Karpas-422 (cell line): ENCODE results near the genes SNTB2, CLEC18A and PDPR.

DNA sequence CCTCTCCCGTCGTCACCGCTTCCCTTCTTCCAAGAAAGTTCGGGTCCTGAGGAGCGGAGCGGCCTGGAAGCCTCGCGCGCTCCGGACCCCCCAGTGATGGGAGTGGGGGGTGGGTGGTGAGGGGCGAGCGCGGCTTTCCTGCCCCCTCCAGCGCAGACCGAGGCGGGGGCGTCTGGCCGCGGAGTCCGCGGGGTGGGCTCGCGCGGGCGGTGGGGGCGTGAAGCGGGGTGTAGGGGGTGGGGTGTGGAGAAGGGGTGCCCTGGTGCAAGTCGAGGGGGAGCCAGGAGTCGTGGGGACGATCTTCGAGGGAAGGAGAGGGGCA is 405 bp downstream of the CDH1 start:
- PRO-cap = no peak
- RAMPAGE, long total RNA = no peak

DNA sequence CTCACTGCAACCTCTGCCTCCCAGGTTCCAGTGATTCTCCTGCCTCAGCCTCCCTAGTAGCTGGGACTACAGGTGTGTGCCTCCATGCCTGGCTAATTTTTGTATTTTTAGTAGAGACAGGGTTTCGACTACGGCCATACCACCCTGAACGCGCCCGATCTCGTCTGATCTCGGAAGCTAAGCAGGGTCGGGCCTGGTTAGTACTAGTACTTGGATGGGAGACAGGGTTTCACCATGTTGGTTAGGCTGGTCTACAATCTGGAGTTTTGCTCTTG is 5.2 kb downstream of the CDH1 start:
- PRO-cap = no peak
- RAMPAGE, long total RNA = no peak

DNA sequence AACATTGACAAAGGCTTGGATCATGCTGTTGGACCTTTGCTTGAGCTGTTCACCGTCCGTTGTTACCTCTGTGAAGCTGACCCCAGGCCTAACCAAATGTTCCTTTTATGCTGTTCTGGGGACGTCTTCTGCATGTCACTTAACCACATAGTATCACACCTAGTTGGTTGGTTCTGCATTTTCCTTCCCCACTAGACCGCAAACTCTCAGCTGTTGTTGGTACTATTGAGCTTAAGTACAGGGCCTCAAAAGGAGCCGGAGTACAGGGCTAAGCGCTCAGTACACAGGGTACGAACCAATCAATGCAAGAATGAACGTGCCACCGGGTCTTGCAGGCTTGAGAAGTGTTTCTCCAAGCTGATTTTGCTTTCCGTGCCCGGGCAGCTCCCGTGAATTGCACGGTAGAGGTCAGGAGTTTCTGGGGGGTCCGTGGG is 439 bp upstream of the SNTB2 start:
- PRO-cap = bidirectional peak, plus-strand start at position 307 of the sequence, minus-strand start at position 155 of the sequence
- RAMPAGE, long total RNA = no peak

DNA sequence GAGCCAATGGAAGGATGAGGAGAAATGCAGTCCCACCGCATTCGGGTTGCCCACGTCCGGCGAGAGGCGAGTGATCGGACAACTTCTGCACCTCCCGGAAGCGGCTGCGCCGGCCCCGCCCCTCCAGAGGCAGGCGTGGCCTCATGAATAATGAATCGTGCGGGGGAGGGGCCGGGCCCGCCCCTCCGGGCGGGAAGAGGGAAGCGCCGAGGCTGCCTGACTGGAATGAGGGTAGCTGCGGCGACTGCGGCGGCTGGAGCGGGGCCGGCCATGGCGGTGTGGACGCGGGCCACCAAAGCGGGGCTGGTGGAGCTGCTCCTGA is at the start of gene SNTB2:
TSS of gene SNTB2 (plus strand) at position 223 of the 322 bp plus-strand sequence.
- PRO-cap = bidirectional peak, plus-strand start at position 223 of the sequence, minus-strand start at position 72 of the sequence
- RAMPAGE, long total RNA = no peak

DNA sequence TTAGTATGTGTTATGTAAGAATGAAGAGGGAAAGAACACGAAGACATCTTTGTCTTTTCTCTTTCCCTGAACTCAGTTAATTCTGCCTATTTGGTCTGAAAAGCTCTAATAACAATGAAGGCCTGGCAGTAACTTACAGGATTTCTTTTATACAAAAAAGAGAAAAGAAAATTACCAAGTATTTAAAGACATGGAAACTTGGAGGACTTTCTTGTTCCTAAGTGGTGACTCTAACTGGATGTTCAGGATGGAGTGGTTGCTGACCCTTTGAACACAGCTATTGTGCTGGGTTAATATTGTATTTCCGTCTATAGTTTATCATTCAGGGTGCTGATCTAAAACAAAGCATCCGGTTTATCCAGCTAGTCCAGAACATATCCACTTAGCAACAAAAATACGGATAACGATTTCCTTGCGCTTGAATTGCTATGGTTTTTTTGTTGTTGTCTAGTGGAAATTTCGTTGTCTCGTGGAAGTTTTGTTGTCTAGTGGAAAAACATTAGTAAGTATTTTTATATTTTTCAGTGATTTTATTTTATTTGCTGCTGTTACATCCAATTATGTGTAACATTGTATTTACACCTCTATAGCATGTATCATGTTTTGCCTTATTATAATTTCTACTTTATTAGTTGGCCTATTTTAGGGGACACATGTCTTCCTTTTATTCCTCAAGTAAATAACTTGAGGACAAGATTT is 38.2 kb downstream of the SNTB2 start:
- PRO-cap = no peak
- RAMPAGE, long total RNA = no peak

DNA sequence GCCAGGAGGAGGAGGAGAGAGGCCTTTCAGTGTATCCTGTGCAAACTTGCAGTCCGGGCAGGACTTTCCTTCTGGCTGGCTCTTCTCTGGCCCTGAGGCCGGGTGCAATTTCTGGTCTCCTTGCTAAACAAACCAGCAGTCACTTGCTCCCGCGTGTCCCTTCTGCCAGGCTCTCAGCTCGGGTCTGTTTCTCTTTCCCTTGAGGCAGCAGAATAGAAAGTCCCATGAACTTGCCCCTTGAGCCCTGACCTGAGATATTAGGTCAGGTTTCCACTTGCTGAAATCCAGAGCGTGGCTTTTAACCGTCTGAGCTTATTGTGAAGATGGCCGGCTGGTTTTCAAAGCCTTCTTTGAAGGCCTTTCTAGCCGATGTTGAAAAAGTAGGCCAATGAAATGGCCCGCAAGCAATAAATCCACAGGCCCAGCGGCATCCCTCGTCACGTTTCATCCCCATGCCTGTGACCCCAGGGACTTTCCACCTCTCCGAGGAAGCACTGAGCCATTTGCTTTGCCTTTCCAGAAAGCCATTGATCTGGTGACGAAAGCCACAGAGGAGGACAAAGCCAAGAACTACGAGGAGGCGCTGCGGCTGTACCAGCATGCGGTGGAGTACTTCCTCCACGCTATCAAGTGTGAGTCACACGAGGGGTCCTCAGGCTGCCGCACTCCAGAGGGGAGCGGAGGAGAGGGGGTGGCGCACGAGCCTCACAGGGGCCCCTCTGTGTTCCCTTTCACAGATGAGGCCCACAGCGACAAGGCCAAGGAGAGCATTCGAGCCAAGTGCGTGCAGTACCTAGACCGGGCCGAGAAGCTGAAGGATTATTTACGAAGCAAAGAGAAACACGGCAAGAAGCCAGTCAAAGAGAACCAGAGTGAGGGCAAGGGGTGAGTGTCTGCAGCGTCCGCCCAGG is 4.6 kb downstream of the VPS4A start:
- PRO-cap = no peak
- RAMPAGE, long total RNA = no peak

DNA sequence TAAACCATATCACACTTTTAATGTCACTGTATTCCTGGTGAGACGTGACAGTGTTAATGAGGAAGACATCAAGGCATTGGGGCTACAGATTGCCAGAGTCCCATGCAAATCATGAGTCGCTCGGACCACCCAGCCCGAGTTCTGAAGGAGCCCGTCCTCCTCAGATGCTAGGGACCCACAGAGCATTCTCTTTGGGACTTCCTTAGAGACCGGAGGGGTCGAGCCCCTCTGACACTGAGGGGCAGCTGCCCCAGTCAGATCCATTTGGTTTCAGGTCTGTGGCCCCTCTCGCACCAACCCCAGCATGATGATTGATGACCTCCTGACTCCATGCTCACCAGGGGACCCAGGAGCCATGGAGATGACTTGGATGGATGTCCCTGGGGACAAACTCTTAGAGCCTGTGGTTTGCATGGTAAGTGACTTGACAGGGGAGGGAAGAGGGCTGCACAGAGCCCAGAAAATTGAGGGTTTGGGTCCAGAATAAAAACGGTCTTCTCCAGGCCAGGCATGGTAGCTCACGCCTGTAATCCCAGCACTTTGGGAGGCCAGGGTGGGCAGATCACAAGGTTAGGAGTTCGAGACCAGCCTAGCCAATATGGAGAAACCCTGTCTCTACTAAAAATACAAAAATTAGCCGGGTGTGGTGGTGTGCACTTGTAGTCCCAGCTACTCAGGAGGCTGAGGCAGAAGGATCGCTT is 8.0 kb downstream of the PDF start:
- PRO-cap = no peak
- RAMPAGE, long total RNA = no peak

- PRO-cap = no peak
- RAMPAGE, long total RNA = no peak
These were observed 1.2 kb downstream of the PDF start for GRCh38 chr16:69328969-69329794.

- PRO-cap = no peak
- RAMPAGE, long total RNA = no peak
These were observed 10.6 kb upstream of the TERF2 start for GRCh38 chr16:69396003-69397168.

DNA sequence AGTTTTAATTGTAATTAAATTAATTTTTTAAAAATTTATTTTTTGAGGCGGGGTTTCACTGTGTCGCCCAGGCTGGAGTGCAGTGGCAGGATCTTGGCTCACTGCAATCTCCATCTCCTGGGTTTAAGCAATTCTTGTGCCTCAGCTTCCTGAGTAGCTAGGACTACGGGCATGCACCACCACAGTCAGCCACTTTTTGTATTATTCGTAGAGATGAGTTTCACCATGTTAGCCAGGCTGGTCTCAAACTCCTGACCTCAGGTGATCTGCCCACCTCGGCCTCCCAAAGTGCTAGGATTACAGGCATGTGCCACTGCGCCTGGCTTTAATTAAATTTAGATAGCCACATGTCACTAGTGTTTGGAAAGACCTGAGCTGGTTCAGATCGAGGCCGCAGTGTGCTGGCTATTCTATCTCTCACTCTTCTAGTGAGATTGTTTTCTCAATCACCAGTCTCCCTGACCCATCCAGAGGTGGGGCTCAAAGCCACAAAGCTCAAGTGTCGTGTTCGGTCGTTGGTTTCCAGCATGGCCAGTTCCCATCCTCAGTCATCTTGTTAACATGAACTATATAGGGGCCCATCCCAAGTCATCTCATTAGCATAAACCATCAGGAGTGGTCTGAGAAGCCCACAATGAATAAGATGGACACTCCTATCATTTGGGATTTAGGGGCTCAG is 2.1 kb upstream of the NQO1 start:
- PRO-cap = no peak
- RAMPAGE, long total RNA = no peak

DNA sequence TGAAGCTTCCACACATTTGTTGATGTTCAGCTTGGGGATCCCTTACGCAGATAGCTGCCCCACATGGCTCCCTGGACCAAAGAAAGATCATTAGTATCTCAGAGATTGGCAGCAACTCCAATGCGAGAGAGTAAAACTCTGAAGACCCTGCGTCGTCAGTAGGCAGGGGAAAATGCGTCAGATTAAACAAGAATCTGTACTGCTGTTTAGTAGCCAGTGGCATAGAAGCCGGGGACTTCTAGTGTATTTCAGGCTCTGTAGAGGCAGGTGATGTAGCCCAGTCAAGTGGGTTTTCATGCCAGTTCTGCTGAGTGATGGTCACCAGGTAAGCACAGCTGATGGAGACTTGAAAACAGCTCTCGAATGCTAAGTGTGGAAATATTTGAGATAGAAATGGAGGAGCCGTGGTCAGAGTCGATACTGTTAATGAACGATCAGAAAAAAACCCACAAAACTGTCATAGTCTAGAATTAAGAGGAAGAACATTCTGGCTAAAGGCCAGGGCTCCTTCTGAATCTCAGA is 24.4 kb upstream of the CLEC18A start:
- PRO-cap = no peak
- RAMPAGE, long total RNA = no peak

- PRO-cap = no peak
- RAMPAGE, long total RNA = no peak
These were observed at the start of gene CLEC18A for GRCh38 chr16:69951136-69951526. TSS of gene CLEC18A (plus strand) at chr16:69951334.

- PRO-cap = bidirectional peak, plus-strand start at chr16:70114407, minus-strand start at chr16:70114129; unidirectional peak, plus-strand start at chr16:70114593; unidirectional peak, plus-strand start at chr16:70114655
- RAMPAGE, long total RNA = no peak
These were observed at the start of gene PDPR for GRCh38 chr16:70113782-70115164. TSS of gene PDPR (plus strand) at chr16:70114332.

GRCh38 chr16:70131940-70132648 is 18.0 kb downstream of the PDPR start:
- PRO-cap = no peak
- RAMPAGE, long total RNA = no peak

- PRO-cap = no peak
- RAMPAGE, long total RNA = no peak
These were observed 25.1 kb downstream of the CLEC18C start for GRCh38 chr16:70198692-70199104.

DNA sequence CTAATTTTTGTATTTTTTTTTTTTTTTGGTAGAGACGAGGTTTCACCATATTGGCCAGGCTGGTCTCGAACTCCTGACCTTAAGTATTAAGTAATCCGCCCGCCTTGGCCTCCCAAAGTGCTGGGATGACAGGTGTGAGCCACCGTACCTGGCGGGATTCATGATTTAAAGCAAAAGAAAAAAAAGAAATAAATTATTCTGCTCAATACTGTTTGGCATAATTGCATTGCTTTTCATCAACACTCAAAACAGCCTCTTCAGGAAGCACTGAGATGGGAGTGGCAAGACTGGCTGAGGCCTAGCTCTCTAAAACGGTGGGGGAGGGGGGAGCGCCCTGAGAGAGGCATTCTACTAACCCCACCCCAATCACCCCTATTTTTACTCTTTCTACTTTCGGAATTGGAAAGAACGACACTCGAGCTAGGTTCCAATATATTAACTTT is 33.1 kb downstream of the DDX19A start:
- PRO-cap = no peak
- RAMPAGE, long total RNA = no peak

DNA sequence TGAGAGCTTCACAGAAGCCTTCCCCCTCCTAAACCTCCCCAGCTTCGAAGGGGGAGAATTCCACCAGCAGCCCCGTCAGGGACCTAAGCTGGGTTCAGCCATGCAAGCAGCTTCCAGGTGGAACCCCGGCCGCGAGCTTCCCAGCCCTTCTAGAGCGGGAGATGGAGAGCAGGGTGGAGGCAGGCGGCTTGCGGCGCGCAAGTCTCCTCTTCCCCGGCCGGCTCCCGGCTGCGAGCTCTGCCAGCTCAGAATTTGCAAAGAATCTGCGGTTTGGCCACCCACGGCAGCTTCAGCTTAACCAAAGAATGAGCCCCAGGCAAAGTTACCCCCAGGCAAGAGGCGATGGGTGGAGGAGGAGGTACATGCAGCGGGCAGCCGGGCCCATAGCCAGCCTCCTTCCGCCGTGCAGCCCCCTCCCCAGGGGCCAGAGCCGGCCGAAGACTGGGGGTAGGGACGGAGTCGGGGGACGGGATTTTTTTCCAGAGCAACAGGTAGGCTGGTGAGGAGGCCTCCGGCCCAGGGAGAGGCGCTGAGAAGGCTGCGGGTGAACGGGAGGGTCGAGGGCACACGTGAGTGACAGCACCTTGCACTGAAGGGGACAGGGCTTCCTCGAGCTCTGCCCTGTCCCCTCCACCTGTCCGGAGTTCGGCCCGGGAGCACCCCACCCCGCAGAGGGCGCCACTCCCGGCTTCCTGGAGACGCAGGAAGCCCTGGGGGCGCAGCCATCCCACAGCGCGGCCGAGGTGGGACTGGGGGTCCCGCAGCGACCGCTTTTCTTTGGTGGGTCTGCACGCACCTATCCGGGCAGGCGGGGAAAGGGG is 33.9 kb downstream of the DDX19A start:
- PRO-cap = bidirectional peak, plus-strand start at position 331 of the sequence, minus-strand start at position 226 of the sequence
- RAMPAGE, long total RNA = no peak

DNA sequence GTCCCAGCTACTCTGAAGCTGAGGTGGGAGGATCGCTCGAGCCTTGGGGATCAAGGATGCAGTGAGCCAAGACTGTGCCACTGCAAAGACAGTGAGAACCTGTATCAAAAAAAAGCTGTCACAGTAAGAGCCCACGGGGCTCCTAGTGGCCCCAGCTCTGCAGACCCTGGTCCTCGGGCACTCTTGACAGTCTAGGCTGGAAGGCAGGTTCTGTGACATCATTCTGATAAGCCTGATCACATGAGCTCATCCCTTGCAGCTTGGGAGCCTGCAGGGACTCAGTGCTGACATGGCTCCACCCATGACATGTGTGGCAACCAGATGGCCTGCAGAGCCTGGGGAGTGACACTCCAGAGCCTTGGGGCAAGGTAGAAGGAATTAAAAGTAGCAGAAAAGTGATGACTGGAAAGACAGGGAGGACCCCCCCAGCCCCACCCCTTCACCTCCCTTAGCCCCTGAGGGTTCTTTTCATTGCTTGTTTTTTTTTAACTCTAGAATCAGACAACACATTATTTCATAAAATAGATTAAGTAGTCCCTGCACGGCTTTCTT is 42.3 kb downstream of the ST3GAL2 start:
- PRO-cap = no peak
- RAMPAGE, long total RNA = no peak

GRCh38 chr16:70428810-70429268 is 10.1 kb downstream of the ST3GAL2 start:
- PRO-cap = no peak
- RAMPAGE, long total RNA = no peak

DNA sequence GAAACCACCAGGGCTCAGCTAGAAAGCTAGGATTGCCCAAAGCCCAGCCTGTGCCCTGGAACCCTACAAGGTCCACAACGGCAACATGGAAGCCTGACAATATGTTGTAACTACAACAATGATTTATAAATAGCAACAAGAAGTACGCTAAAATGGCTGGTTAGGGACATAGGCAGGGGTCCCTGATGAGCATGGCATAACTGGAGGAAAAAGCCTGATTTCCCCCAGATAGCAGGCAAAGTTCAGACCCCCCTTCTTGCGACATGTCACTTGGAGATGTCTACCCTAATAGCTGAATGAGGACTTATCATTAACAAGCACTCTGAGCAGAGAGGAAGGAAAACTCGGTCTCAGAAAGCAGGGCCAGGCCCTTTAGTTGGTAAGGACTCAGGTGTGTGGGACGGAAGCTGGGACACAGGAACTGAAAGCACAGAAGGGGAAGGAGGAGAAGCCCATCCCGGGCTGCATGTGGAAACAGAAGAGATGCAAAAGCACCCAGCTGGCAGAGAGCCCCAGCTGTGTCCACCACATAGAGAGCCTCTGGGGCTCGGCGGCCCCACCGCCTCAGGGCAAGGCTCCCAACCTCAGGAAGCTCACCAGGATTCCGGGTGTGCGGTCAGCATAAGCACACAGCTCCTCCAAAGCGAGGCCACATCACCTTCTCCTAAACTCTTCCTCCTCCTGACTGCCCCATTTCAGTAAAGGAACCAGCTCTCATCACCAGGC is 6.3 kb downstream of the ST3GAL2 start:
- PRO-cap = bidirectional peak, plus-strand start at position 530 of the sequence, minus-strand start at position 298 of the sequence
- RAMPAGE, long total RNA = no peak